Cardiac atrium fibroblast (primary cell): ENCODE data around the gene DMRTB1.

GRCh38 chr1:50977305-50977536 lies 7.2 kb downstream of the CDKN2C start:
- RAMPAGE, long total RNA, result no peak

DNA sequence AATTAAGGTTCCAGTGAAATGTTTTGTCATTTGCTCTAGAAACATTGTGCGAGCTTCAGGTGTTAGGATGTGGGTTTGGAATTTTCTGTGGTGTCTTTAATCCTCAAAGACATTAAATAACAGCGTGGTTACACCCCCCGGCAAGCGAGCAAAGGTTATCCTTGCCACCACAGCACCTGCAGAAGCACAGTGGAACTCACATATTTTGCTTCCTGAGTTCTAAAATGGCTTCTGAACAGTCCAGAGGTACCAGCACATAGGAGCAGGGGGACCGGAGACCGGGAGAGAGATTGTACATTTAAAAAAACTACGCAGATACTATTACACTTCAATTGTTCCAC lies 8.7 kb downstream of the CDKN2C start:
- RAMPAGE, long total RNA, result no peak

GRCh38 chr1:50985070-50985708 lies 15.1 kb downstream of the CDKN2C start:
- RAMPAGE, long total RNA, result no peak

DNA sequence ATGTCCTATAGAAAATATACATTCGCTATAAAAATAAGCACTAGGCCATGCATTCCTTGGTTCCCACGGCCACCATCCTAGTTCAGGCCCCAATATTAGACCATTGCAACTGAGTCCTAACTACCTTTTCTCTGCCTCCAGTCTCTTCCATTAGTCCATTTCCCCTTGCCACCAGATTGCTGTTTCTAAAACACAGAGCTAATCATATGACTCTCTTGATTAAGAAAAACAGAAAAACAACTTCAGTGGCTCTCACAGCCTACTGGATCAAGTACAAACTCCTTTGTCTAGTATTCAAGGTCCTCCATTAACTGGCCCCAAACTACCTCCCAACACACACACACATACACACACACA lies 20.4 kb upstream of the RNF11 start:
- RAMPAGE, long total RNA, result no peak

GRCh38 chr1:51298392-51298922 lies 31.9 kb downstream of the TTC39A start:
- RAMPAGE, long total RNA, result no peak

- RAMPAGE, long total RNA, result no peak
Measured at GRCh38 chr1:51370872-51371223, 40.5 kb upstream of the TTC39A start.

DNA sequence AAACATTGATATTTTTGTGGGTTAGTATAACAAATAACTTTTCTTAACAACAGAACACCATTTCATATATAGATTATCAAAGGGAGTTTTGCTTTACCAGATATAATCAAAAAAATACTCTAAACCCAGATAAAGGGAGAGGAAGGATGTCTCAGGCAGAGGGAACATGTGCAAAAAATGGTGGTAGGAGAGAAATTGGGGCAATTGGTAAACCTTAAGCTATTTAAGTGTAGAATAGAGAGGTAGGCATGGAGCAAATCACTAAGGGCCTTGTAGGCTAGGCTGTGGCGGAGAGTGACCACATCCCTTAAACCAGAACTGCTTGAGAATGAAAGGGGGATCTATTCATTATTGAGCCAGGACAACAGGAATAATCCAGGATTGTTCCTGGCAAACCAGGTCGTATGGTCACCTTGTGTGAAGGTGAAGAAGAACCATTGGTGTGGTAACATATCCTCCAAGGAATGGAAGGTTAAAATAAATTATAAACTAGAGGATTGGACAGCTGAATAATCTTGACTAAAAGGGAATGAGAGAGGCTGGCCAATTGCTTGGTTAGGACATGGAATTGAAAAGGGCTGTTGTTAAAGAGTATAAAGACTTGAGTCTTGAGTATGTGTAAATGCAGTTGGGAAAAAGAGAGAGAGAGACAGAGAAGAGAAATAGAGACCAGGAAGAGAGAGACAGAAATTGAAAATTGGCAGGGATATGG lies 44.9 kb downstream of the OSBPL9 start:
- RAMPAGE, long total RNA, result no peak

DNA sequence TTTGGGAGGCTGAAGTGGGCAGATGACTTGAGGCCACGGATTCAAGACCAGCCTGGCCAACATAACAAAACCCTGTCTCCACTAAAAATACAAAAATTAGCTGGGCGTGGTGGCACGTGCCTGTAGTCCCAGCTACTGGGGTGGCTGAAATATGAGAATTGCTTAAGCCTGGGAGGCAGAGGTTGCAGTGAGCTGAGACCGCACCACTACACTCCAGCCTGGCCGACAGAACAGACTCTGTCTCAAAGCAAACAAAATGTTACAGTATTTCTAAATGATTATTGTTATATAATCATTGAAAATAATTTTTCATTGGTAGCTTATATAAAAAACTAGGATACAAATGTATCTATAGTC lies 4.7 kb downstream of the KTI12 start:
- RAMPAGE, long total RNA, result no peak

DNA sequence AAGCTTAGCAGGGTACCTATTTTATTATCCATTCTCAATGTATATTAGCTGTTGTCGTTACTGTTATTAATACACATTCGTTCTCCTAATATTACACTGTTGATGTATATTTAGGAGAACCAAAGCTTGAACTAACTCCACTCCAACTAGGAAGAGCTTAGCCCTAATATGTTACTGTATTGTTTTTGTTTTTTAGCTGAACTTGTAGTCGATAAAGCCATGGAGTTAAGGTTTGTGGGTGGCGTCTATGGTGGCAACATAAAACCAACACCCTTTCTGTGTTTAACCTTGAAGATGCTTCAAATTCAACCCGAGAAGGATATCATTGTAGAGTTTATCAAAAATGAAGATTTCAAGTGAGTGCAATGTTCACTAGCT lies 1.1 kb downstream of the PRPF38A start:
- RAMPAGE, long total RNA, result no peak

DNA sequence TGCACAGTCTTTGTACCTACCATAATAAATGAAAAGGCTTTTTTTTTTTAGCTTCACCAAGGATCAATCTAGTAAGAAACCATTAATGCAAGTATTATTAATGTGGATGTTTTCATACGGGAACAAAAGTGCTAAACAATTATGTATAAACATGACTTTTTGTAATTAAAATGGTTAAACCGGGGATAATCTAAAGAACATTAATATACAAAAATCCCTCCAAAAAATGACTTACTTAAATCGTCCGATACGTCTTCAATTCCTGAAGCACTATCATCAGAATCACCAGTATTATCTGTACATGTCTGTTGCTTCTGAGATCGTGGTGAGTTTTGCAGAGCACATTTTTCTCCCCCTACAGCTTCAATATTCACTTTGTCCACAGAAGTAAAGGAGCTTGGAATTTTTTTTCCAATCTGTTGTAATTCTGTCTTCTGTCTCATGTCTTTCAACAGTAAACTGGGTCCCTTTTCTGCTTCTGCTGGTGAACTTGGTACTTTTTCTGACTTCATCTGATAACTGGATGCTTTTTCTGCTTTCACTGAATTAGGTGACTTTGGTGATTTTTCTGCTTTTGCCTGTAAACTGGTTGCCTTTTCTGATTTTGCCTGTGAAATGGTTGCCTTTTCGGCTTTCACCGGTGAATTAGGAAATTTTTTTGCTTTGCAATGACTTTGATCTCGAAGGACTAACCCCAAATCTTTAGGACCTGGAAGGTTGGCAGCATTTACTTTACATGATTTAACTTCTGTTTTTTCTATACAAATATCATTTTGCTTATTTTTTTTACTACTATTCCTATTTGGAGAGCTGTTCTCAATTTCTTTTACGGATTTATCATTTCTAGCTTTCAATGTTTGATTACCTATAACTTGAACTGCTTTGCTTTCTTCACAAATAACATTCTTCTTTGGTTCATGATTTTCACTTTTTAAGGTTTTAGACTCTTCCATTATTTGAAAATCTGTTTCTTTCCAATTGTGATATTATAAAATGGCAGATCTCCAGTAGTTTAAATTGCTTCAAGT lies 27.2 kb downstream of the TUT4 start:
- RAMPAGE, long total RNA, result no peak

DNA sequence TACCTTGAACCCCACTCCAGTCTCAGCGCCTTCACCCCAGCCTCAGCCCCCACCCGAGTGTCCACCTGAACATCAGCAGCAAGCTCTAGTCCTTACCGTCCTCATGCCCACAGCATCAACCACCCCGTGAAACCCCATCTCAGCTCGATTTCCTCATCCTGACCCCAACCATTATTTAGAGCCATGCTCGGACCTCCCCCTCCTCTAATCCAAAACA lies 638 bp downstream of the SHISAL2A start:
- RAMPAGE, long total RNA, result no peak

DNA sequence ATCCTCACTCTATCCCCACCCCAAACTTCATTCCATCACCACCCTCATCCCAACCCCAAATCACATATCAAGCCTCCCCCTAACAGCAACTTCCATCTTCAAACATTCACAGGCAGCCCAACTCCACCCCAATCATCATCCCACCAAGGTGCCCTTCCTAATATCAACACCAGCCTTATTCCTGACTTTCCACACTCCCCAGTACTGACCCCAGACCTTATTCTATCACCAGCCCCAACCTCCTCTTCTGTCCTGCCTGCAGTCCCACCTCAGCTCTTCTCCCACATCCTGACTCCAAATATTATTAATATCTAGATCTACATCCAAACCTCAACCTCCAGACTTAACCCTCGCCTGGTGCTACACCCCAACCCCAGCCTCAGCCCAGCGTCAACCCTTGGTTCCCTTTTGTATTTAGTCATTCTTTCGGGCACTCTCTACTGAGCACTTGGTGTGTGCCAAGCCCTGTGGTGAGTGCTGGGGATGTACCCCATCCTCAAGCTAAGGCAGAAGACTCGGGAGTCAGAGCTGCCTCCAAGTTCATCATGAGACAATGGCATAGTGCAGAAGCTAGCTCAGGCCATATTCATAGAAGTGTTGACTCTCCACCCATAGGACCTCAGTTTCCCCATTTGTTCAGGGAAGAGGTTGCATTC lies 1.1 kb downstream of the SHISAL2A start:
- RAMPAGE, long total RNA, result no peak

DNA sequence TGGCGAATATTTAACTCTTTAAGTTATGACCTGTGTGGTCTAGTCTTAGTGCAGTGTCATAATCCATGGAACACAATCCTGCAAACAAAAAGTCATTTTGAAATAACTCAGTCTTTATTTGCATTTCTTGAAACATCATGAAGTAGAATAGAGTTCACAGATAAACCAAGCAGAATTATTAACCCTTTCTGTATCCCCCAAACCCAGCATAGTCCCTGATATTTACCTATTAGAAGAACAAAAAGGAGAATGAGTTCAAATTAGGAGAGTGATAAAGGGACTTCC lies 19.9 kb downstream of the ZYG11B start:
- RAMPAGE, long total RNA, result no peak

DNA sequence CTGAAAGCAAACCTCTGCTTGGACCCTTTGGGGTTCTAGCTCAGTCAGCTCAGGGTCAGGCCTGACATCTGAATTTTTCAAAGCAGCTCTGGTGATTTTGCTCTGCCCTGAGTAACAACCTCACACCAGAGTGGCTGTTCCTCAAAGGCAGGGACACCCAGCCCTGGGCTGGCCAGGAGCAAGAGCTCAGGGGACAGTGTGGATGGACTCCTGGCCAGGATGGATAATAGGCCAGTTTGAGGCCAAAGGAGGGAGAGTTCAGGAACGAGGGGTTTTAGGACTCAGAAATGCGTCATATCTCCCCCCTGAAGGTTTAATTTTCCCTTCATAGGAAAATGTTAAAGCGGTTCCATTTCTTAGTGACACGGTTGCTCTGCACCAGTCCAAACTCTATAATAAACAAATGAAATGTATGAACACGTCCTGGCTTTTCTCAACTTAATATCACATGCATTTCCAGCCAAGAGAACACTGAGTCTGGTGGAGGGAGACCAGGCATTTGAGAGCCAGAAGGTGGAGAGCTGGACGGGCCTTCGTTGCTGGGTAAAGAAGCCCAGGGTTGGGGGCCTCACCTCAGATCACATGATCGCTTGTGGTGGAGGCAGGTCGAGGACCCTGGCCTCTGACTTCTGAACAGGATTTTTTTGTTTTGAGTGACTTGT lies 11.6 kb downstream of the SLC1A7 start:
- RAMPAGE, long total RNA, result no peak

DNA sequence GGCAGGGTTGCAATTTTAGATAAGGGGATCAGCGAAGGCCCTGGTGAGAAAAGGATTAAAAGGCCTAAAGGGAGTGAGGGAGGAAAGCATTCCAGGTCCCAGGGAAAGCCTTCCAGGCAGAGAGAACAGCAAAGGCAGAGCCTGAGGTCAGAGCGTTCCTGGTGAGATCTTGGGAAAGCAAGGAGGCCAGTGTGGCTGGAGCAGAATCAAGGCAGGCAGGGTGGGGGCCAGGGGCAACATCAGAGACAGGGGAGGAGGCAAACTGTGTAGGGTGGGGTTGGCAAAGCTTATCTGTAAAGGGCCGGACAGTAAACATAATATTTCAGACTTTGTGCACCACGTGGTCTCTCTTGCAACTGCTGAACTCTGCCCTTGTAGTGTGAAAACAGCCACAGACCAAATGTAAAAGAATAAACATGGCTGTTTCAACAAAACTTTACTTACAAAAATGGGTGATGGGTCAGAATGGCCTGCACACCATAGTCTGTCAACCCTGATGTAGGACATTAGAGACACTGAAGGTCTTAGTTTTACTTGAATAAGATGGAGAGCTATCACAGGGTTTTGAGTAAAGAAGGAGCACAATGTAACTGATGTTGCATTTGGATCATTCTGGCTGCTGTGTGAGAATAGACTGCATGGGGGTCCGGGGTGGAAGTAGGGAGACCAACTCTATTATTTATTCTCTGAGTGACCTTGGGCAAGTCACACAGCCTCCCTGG lies 13.2 kb upstream of the CPT2 start:
- RAMPAGE, long total RNA, result no peak

GRCh38 chr1:53459116-53459451 lies at the start of gene DMRTB1:
TSS of gene DMRTB1 (plus strand) at chr1:53459399.
- RAMPAGE, long total RNA, result no peak

- RAMPAGE, long total RNA, result no peak
Measured at GRCh38 chr1:53526740-53527142, 67.5 kb downstream of the DMRTB1 start.

DNA sequence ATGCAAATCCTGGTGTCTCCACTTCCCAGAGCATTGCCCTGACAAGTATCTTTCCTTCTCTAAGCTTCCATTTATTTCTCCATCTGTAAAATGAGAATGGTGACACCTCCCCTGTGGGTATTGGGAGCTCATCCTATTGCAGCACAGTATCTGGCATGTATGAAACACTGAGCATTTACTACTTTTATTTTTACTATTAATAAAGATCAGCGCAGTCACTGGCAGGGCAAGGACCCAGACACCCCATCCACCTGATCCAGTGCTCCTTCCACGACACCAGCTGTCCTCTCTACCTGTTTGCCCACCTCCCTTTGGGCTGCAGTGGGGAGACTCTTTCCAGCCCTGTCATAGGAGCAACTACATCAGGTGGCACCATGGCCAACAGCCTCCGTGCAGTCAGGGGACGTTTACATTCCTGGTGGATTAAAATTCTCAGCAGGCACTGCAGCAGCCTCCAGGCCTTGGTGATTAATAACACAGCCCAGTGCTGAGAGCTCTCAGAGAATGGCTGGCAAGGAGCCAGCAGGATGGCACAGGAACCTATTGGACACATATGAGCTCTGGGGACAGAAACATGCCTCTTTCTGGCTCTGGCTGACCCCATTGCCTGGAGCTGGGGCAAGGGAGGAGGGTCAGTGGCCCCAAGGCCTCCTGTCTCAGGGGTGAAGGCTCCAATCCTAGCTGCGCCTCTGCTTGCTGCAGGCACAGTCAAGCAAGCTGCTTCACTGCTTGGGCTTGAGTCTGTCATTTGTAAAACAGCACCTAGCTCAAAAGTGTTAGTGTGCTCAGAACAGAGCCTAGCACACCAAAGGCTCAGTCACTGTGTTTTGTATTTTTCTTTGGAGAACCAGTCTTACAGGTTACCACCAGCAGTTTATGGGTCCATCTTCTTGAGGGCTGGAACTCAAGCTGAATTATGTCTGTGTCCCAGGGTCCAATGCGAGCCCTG lies 113.3 kb downstream of the DMRTB1 start:
- RAMPAGE, long total RNA, result no peak

- RAMPAGE, long total RNA, result no peak
Measured at GRCh38 chr1:54218885-54219640, 19.1 kb downstream of the MRPL37 start.

DNA sequence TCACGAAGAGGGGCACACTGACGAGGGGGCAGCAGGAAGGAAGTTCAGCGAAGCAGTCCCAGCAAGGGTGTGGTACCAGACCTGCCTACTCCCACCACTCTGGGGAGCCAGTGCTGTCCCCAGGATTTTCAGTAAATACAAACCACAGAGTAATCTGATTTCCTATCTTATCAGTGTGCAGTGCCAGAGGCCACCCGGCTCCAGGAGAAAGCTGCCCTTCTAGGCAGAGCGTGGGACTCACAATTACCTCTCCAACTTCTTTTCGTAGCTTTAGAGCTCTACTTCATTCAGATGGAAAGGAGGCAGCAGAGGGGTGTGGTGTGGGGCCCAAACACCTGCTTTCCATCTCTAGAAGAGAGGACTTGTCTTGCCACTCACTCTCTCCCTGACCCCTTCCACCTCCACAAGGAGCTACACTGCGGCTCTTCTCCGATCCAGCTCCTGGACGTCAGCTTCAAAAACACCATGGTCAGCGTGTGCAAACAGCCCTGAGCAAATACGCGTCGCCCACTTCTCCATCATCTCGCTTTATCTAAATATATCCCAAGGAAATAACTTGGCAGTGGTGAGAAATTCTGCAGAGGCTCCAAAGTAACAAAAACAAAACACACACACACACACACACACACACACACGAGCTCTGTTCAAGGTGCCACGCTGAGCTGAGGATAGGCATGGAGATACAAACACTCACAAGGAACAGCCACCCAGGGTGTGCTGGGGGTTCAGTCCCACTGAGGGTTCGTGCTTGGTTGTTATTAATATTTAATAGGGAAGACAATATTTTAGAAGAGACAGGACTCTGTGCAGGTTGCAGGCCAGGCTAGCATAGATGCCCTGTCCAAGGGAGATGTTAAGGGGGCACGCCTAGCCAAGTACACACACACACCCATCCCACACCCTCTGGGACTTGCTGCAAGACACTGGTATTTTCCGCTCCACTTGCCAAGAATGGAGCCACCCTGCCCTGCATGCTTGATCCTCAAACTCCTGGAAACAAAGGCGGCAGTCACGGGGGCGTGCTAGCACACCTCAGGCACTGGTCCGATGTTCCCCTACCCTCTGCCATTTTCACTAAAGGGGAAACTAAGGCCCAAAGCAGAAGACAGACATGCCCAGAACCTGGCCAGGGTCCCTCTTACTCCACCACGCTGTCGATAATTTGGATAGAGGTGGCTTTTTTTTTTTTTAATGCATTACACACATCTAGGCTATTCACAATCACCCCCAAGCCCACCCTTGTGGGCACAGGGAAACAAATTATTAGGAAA lies 98.8 kb downstream of the MRPL37 start:
- RAMPAGE, long total RNA, result no peak